Penis (tissue), 1 donor: ENCODE measurements around a stretch of chr6.

DNA sequence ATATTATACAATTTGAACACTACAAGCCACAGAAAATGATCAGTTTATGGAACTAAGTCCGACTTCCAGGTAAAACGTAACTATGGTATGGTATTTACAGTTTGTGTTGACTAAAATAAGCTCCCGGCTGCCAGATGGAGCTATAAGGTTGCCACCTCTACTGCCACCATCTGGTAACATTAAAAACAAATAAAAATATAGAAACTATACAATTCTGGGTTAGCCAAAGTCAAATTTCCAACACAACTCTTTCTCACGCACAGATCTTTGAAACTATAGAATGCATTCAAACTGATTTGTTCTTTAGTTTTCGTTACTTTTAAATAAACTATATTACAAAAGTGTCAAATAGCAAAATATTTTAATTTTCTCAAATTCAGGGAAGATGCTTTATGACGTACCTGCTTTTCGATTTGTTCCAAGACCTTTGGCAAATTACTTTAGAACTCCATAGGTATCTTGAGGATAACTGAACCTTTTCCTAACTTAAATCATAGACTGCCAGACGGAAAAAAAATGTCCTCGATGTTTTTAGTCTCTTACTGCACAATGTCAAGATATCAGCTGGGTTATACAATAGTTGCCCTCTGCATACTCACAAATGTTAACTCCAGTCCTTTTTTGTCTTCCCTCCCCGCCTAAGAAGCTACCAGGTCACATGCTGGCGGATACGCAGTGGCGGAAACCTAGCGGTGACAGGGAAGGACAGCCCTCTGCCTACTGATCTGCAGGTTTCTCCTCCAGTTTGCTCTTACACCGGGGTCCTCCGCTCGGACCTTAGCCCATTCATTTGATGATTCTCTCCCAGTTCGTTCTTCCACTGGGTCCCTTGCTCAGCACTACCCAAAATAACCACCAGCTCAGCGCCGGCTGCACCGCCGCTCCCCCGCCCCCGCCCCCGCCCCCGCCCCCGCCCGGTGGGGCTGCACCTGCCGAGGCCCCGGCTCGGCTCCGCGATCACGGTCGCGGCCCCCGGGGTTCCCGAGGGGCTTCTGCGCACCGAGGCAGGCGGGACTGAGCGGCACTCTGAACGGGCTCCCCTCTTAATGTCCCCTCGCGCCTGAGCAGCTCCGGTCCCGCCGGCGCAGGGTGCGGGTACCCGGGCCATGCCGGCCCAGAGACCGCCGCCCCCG, 810 bp downstream of the SLC17A5 start:
- PRO-cap, result bidirectional peak, plus-strand start at position 984 of the sequence, minus-strand start at position 822 of the sequence

GRCh38 chr6:75075869-75076535, 129.9 kb downstream of the COL12A1 start:
- PRO-cap, result no peak

DNA sequence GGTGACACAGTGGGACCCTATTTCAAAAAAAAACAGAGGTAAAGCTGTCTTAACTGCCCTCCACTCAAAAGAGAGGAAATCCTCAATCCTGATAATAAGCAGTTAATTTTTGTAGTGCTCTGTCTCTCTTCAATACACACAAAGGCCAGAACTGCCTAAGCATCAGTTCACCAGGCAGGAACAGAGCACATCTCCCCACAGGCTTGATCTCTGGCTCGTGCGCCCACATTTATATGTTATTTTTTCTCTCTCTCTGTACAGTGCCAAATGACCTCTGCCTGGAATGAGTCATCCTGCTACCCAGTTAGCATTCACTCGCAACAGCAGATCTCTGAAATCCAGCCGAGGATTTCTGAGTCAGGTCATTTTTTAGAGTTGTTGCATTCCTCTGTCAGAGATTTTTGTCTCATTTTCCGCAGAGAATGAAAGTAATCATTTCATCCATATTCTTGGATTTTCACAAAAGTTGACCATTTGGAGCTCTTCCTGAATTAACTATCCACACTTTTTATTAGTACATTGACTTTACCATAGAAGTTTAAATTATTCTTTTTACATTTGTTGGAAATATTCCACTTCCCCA, 107.1 kb downstream of the COL12A1 start:
- PRO-cap, result no peak

DNA sequence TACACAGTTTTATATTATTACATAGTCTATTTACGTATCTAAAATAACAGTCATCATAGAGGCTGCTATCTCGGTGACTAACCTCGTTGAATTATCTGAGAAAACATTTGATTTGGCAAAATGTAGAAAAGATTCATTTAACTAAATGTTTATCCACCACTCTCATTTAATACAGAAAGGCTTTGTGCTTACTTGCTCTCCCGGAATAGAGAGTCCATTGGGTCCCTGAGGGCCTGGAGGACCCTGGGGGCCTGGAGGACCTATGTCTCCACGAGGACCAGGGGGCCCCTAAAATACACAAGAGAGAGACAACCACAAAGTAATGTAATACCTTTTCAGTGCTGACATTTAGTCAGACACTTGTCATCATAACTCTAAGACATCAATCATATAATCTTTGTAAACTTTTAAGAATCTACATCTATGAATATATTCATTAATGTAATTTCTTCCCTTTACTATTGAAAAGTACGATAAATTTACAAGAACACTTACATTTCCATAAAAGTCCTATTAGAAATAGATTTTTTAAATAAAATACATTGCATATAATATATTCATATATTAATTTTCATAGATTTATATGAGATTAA, 103.4 kb downstream of the COL12A1 start:
- PRO-cap, result no peak

DNA sequence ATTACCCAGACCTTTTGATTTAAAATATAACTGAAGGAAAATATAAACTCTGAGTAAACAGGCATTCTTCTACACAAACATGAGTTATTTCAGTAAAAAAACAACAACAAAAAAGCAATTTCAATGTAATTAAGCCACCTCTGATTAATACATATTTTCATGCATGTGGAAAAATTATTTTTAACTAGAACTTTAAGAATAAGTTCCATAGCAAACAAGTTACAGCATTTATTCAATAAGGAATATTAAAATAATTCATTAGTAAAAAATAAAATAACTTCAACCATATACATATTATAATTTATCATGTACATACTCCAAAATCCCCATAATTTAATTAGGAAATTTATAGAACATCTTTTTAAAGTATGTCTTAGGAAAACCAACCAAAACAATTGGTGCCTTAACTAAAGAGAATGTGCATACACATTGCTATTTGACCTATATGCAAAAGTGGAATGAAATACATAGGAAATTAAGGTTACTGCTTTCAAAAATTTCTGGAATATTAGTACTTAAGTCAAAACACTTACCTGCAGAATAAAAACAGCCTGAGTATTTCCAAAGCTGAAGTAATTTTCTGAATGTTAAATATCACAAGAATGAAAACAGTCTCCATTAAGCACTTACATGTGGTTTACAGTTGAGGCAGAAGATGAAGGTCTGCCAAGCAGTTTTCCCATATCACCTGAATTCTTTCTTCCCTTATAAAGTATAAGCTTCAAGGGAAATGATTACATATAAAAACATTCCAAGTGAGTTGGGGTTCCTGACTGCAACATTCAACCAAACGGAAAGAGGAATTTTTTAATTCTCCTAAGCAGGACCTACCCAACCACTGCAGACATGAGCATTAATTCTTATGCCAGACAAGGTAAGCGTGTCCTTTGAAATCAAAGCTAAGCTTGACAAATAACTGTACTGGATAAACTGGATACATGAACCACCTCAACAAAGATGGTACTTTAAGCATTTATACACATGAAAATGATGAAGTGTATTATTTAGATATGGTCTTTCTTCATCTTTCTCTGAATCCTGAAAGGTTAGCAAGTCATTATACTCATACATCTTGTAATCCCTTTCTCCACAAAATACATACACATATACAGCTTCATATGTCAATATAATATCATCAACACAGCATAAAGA, 11.4 kb upstream of the COX7A2 start:
- PRO-cap, result no peak

GRCh38 chr6:75431286-75431847, 62.2 kb downstream of the FILIP1 start:
- PRO-cap, result no peak

DNA sequence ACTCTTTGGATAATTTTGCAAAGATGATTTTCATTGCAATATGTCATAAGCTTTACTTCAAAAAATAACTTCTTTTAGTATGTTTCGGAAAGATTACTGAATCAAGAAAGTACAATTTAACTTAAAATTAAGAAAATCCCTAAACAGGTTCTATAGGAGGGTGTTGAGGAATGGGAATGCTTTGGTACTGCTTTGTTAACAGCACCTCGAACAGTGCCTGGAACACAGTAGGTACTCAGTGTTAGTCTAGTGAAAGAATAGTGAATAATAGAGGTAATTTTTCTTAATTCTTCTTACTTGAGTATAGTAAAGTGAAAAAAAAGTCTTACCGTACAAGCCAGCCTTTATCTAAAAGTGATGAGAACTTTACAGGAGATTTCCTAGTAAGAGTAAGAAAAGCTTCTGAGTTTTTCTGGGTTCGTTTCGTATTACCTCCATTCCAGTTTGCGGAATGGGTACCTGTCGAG, 1.9 kb downstream of the SENP6 start:
- PRO-cap, result no peak

DNA sequence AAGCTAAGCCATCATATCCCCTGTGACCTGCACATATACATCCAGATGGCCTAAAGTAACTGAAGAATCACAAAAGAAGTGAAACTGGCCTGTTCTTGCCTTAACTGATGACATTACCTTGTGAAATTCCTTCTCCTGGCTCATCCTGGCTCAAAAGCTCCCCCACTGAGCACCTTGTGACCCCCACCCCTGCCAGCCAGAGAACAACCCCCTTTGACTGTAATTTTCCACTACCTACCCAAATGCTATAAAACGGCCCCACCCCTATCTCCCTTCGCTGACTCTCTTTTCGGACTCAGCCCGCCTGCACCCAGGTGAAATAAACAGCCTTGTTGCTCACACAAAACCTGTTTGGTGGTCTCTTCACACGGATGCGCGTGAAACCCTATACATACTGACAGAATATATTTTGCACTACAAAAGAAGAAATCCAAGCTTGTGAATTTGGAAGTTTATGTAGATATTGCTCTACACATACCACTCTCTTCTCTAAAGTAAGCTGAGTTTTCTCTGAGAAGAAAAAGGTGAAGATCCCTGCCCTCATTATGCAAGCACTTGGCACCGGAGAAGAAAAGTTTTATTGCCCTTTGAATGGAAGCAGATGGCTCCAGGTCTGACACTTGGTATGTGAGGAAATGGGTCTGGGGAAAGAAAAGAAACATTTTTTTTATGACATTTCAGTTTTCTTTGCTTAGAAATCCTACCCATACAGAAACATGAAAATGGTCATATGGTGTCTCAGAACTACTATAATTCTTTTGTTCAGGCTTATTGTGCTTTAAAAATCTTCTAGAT, 488.8 kb upstream of the IMPG1 start:
- PRO-cap, result no peak

DNA sequence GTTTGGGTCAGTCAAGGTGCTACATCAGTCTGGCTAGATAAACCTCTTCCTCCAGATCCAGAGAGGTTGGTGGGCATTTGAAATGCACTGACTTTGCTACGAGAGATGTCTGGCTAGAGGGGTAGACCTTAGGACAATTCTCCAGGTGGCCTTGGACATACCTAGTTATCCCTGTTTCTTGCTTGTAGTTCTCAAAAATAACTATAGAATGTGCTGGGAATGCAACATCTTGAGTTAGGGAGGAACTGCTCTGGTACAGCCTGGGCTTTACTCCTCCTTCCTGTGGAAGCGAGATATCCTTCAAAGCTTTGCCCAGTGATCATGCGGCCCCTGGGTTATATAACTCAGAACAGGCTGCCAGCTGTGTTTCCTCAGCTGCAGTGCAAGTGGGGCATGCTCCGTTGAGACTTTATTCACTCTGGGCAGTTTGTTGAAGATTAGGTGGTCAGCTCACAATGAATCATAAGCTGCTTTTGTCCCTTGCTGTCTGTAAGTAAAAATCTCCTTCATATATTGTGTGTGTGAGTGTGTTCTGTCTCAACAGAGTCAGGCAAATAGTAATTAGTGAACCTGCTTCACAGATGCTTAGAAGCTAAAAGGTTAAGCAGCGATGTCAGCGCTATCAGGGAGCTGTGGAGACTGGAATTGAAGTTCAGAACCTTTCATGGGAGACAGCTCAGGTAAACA, 688.6 kb downstream of the HTR1B start:
- PRO-cap, result no peak

- PRO-cap, result no peak
Observed at GRCh38 chr6:77836945-77837597, 184.2 kb downstream of the MEI4 start.

DNA sequence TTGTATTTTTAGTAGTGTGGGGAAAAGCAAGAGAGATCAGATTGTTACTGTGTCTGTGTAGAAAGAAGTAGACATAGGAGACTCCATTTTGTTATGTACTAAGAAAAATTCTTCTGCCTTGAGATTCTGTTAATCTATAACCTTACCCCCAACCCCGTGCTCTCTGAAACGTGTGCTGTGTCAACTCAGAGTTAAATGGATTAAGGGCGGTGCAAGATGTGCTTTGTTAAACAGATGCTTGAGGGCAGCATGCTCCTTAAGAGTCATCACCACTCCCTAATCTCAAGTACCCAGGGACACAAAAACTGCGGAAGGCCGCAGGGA, 8.6 kb upstream of the IRAK1BP1 start:
- PRO-cap, result no peak

GRCh38 chr6:79025797-79026404, 52.2 kb downstream of the PHIP start:
- PRO-cap, result no peak

- PRO-cap, result no peak
Observed at GRCh38 chr6:79038959-79039362, 39.1 kb downstream of the PHIP start.

- PRO-cap, result no peak
Observed at GRCh38 chr6:79064637-79065160, 13.4 kb downstream of the PHIP start.

GRCh38 chr6:79233473-79234324, 155.6 kb upstream of the PHIP start:
- PRO-cap, result bidirectional peak, plus-strand start at chr6:79233677, minus-strand start at chr6:79233586; bidirectional peak, plus-strand start at chr6:79234004, minus-strand start at chr6:79233904

GRCh38 chr6:79536499-79537029, 666 bp downstream of the LCA5 start:
- PRO-cap, result no peak

GRCh38 chr6:79538350-79539016, 1.3 kb upstream of the LCA5 start:
- PRO-cap, result bidirectional peak, plus-strand start at chr6:79538740, minus-strand start at chr6:79538748

DNA sequence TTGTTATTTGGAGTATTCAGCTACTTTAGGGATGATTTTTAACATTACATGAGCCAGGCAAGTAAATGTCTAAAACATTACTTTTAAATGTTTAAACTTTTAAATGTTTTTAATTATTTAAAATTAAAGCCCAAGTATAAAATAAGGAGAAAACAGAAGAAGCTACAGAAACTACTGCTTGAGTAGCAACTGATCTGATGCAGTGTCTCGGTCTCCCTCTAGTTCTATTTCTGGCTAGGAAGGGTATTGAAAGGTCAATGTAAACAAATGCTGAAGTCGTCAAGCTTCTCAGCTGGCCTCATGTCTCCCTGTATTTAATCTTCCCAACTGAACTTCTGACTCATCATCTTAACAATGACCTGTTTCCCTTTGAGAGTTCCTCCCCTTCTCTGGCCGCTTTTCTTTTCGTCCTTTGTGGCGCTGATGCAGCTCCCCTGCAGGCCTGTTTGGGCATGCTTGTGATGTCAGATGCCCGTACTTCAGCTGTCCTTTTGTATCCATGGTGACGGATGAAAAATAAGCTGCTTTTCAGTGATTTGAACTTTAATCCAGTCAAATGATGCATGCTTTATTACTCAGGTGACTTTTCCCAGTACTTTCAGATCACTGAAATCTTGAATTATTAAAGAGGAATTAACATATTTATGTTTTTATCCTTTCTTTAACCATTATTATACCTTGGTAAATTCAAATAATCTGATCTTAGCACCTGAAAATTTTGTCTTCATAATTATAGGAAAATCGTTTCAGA, 7.8 kb upstream of the LCA5 start:
- PRO-cap, result unidirectional peak, minus-strand start at position 329 of the sequence; unidirectional peak, minus-strand start at position 407 of the sequence

GRCh38 chr6:79596854-79597519, 34.1 kb upstream of the SH3BGRL2 start:
- PRO-cap, result no peak

- PRO-cap, result no peak
Observed at GRCh38 chr6:80301011-80301685, 194.7 kb downstream of the BCKDHB start.